Endodermal cell (in vitro differentiated cells): ENCODE results near the gene MTHFD1L.

GRCh38 chr6:150118517-150119718, 23.9 kb upstream of the PPP1R14C start:
- PRO-cap: no peak

- PRO-cap: no peak
Observed at GRCh38 chr6:150175997-150176646, 33.3 kb downstream of the PPP1R14C start.

GRCh38 chr6:150268115-150268643, 100.6 kb upstream of the IYD start:
- PRO-cap: no peak

- PRO-cap: no peak
Observed at GRCh38 chr6:150297218-150297535, 71.6 kb upstream of the IYD start.

DNA sequence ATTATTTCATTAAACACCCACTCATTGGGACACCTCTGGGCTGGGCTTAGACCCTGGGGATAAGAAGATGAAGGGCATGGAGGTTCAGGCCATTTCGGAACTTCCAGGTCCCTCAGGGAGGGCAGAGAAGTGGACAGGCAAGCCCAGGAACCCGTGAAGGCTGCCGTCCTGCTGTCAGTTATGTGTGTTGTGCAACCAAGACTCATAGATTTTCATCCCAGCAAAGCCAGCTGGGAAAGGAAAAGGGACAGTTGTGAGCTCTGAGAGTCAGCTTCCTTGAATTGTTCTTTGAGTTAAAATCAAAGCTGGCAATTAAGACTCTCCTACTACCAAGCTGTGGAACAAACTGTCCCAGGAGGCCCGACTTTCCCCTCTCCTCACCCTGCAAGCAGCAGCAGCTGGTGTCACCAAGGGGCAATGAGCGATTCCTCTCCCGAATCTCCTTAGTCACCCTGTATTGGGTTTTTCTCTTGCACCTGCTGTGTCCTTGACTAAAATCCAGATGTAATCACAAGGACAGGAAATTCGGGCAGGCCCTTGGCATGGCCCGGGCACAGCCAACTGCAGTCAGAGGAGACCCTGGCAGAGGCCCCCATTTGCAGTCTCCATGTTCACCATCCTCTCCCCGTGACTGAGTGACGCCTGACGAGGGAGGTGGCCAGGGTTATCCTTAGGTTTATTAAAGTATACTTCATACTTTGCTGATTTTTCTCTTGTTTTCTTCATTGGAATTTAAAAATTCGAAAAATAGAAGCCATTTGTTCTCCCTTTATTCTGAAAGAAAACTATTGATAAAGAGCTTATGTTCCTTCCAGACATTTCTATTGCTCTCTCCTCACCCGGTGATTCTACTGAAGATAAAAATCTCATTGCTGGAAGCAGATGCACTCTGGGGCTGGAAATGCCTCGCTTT, 46.1 kb upstream of the IYD start:
- PRO-cap: no peak

DNA sequence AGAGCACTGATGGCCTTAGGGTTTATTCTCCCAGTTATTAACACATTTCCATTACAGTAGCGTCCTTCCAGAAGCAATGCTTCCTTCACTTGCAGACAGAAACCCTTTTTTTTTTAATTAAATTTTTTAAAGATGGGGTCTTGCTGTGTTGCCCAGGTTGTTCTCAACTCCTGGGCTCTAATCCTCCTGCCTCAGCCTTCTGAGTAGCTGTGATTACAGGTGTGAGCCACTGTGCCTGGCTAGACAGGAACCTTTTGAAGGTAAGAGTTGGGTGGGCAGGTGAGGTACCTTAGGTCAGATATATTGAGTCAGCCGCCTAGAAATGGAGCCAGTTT, 79.6 kb downstream of the IYD start:
- PRO-cap: no peak

GRCh38 chr6:150457166-150457910, 88.5 kb downstream of the IYD start:
- PRO-cap: no peak

- PRO-cap: no peak
Observed at GRCh38 chr6:150685849-150686420, 86.2 kb downstream of the PLEKHG1 start.

DNA sequence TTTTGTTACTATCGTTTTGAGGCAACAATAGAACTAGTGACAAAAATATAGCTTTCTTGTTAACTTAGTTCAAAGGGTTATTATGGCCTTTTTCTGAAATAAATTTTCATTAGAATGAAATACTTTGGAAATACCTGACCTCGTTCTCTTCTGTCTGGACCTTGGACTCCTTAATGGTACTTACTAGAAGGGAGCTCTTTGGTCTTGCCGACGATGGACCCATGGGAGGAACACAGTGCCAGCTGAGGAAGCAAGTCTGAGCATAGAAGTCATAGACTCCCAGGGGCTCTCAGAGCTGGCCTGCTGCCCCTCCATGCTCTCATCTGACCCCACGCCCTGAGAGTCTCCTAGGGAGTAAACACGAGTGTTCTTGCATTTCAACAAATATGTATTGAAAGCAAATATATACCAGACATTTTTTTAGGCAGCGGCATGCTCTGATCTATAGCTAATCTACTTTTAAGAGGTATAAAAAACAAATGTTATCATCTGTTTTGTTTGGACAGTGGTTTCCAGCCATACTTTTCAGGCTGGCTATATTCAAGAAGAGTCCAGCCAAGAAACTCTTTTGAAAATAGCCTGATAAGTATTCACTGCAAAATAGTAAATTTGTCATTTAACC, 87.9 kb downstream of the PLEKHG1 start:
- PRO-cap: no peak

- PRO-cap: bidirectional peak, plus-strand start at chr6:150865802, minus-strand start at chr6:150865602
Observed at GRCh38 chr6:150865456-150866137, at the start of gene MTHFD1L. Gene MTHFD1L (plus strand): TSS chr6:150865702.

GRCh38 chr6:151060078-151060832, 179.5 kb upstream of the AKAP12 start:
- PRO-cap: no peak

GRCh38 chr6:151341358-151342126, 49.8 kb downstream of the ZBTB2 start:
- PRO-cap: no peak

GRCh38 chr6:151352039-151352462, 39.3 kb downstream of the ZBTB2 start:
- PRO-cap: no peak

- PRO-cap: no peak
Observed at GRCh38 chr6:151352520-151352994, 38.8 kb downstream of the ZBTB2 start.

- PRO-cap: no peak
Observed at GRCh38 chr6:151445901-151446638, 5.9 kb downstream of the RMND1 start.

- PRO-cap: no peak
Observed at GRCh38 chr6:151453148-151453447, 832 bp downstream of the ARMT1 start.

DNA sequence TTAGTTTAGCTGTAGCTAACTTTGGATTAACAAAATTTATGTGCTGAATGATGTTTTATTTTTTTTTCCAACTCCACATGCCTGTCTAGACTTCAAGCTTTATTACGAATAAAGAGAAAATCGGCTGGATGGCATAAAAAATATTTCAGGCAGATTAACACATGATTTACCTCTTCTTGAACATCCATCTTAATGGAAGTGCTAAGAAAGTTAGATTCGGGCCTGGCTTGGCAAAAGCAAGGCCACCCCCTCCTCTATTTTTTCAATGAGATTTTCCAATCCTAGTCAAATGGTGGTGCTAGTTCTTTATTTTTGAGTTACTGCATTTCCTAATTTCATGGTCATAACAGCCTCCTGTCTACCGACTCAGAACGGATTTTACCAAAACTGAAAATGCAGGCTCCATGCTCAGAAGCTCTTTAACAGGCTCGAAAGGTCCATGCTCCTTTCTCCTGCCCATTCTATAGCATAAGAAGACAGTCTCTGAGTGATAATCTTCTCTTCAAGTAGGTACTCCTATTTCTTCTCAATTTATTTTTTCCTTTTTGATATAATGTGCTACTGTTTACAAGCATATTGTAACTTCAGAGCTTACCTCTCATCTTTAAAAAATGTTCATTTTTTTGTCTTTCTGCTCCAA, 117.2 kb upstream of the ESR1 start:
- PRO-cap: no peak

GRCh38 chr6:151757374-151757936, 50.0 kb upstream of the ESR1 start:
- PRO-cap: no peak

- PRO-cap: no peak
Observed at GRCh38 chr6:151808476-151808813, 963 bp downstream of the ESR1 start.

DNA sequence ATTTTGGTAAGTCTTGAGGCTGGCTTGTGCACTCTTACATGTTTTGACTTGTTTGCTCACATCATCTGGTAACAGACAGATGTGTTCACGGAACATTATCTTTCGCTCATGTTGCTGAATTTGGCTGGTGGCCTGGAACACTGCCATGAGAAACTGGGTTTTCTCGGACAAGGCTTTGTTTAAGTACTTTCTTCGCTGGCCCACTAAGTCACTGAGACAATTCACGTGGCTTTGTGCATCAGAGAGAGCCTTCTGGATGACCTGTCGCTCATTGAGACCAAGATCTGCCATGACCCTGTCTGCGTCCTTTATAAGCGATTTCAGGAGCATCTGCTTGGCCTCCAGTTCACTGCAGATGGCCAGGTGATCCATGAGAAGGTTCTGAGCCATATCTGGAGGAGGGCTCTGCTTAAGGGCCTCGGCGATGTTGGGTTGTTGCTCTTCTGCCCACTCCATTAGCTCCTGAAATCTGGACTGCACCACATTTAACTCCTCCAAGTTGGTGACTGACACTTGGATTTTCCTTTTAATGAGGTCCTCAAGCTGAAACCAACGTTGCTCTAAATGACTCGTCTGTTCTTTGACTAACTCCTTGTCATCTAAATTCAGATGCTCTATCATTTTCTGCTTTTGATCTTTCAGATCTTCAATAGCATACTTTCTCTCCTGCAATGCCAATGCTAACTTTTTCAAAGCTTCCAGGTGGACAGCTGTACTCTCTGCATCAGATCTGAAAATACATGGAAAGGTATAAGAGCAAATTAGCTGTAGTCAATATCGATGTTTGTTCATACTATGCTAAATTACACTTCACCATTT, 305.8 kb downstream of the SYNE1 start:
- PRO-cap: no peak